AG04449 (cell line): ENCODE measurements around the genes PRDX3, RGS10, BAG3 and SEC23IP.

DNA sequence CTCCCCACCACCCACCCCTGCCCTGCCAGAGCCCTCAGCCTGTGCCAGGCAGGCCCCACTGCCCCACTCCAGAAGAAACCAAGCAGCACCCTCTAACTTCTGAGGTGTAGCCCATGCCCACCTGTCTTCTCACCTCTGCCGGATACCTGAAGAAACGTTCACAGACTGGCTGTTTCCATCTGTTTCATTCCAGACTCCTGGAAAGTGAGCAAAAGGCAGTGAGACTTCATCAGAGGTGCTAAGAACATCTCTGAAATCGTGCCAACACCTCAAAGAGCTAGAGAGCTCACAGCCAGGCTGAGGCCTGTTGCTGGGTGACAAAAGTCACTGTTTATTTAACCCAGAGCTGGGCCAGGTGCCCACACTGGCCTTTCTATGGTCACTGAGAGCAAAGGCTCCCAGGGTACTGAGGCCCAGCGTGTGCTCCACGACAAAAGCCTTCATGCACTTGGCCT is 3.8 kb upstream of the NANOS1 start:
- RRBS: no CpG with 5 or more reads among the region's 5 CpGs

GRCh38 chr10:119030304-119030659 is 768 bp downstream of the NANOS1 start:
- RRBS: 6% methylated on average over 4 of the region's 54 CpGs

DNA sequence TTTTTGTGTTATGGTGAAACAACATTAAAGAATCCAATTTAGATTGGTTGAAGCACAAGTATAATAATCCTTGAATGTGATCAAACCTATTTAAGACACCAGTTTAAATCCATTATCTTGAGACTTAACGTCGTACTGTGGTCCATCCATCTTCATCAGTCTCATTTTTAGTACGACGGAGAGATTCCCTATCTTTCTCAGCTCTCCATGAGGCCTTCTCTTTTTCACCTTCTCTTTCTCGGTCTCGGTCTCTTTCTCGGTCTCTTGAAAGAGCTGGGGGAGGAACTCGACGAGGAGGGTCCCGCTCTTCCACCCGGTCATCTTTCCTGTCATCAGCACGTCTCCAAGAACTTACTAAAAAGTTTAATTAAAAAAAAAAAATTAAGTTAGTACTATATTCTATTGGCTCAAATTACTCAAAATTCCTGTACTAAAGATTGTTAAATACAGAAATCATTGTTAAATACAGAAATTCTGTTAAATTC is 6.4 kb downstream of the NANOS1 start:
- RRBS: no CpG with 5 or more reads among the region's 12 CpGs

DNA sequence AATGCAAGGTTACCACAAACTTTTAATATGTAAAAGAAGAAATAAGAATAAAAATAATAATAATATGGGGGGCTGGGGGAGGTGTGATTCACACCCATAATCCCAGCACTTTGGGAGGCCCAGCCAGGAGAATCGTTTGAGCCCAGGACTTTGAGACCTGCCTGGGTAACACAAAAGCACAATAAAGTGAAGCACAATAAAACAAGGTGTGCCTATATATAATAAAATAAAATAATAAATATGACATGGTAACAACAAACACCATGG is 25.2 kb downstream of the EIF3A start:
- RRBS: no CpG with 5 or more reads among the region's 1 CpG

- RRBS: 2% methylated on average over 15 of the region's 50 CpGs
Measured at GRCh38 chr10:119178325-119179301, at the start of gene PRDX3. Gene PRDX3, minus strand, starts transcription at chr10:119178812.

GRCh38 chr10:119246742-119247696 is 39.6 kb downstream of the GRK5 start:
- RRBS: no CpG with 5 or more reads among the region's 16 CpGs

- RRBS: no CpG with 5 or more reads among the region's 28 CpGs
Measured at GRCh38 chr10:119335909-119337037, 128.9 kb downstream of the GRK5 start.

DNA sequence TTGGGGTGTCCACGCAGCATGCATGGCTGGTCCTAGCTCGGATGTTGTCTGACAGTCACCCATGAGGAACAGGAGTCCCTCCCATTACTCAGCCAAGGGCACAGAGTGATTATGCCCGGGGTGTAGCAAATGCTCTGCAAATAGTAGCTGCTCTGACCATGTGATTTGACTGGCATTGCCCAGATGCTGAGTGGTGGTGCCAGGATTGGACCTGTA is 150.7 kb downstream of the GRK5 start:
- RRBS: no CpG with 5 or more reads among the region's 3 CpGs

DNA sequence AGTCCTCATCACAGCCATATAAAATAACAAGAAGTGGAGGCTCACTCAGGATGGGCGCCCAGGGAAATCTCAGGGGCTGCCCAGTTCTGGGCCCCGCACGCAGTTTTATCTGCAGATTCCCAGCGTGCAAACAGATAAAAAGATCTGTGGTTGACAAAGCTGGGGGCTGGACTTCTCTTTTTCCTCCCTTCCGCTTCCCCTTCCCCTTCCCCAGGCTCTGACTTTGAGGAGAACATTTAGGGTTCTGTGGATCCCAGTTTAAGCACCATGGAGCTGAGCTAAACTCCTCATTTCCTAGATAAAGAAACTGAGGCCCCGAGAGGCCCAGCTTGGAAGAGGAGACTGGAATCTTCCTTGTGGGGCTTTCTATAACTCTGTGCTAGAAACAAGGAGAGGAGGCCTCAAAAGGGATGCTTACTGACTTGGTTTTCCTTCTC is 135.5 kb downstream of the RGS10 start:
- RRBS: no CpG with 5 or more reads among the region's 6 CpGs

- RRBS: no CpG with 5 or more reads among the region's 1 CpG
Measured at GRCh38 chr10:119519264-119520000, 23.1 kb downstream of the RGS10 start.

- RRBS: 2% methylated on average over 30 of the region's 45 CpGs
Measured at GRCh38 chr10:119542588-119542975, at the start of gene RGS10. Gene RGS10, minus strand, starts transcription at chr10:119542719.

GRCh38 chr10:119544035-119544347 is 1.5 kb upstream of the RGS10 start:
- RRBS: no CpG with 5 or more reads among the region's 11 CpGs

- RRBS: no CpG with 5 or more reads among the region's 9 CpGs
Measured at GRCh38 chr10:119576572-119577180, 20.1 kb downstream of the TIAL1 start.

- RRBS: 2% methylated on average over 36 of the region's 67 CpGs
Measured at GRCh38 chr10:119651325-119651940, at the start of gene BAG3. Gene BAG3, plus strand, starts transcription at chr10:119651380.

DNA sequence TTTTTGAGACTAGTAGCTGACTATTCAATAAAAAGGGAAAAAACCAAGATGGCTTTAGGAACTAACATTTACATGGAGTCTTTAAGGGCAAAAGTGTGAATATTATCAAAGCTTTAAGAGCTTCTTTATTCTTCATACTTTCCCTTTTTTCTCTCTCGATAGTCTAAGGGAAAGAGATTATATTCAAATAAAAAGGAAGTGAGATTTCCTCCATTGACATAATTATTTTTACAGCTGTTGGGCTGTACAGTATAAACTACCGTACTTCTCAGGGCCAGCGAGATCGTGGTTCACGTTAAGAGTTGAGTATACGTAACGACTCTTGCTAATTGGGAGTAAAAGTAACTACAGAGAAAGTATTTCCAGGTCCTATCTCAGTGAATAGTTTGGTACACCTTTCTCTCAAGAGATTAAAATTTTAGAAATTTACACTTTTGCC is 57.7 kb downstream of the INPP5F start:
- RRBS: no CpG with 5 or more reads among the region's 7 CpGs

DNA sequence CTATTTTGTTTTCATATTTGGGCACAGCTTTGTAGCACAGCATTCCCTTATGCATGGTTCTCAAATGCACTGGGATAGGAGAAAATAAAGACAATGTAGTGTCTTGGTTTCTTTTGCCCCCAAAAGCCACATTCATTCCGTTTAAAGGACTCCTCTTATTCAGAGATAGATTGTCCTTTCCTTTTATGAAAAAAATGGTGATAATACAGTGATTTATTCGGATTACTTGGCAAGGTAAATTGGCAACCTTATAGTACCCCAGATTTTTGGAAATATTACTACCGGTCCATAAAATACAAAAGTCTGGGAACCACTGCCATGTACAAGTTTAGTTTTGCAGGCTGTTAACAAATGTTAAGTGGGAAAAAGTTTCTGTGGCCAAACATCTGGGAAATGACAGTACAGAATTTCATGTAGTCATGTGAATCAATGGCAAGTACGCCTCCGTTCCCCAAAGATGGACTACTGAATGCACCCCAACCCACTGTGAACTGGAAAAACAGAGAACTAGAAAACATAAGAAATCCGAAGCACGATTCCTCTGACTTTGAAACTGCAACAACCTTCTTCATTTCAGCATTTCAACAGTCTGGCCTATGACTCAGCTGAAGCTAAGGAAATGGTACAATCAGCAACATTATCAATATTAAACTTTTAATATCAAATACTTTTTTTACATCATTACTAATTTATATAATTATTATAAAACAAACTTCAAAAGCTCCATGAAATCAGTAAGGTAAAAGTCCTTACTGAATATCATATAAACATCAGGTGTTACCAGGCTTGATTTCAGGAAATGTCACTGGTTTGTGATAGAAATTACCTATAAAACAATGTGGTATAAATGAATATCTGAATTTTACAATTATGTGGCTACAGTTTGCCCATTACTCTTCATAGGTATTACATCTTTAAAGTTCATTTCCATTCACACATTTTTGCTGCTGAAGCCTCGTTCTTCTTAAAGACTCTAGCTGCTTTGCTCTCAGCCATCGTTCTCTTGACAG is 41.8 kb downstream of the MCMBP start:
- RRBS: no CpG with 5 or more reads among the region's 9 CpGs

- RRBS: no CpG with 5 or more reads among the region's 3 CpGs
Measured at GRCh38 chr10:119858802-119859216, 13.8 kb downstream of the MCMBP start.

DNA sequence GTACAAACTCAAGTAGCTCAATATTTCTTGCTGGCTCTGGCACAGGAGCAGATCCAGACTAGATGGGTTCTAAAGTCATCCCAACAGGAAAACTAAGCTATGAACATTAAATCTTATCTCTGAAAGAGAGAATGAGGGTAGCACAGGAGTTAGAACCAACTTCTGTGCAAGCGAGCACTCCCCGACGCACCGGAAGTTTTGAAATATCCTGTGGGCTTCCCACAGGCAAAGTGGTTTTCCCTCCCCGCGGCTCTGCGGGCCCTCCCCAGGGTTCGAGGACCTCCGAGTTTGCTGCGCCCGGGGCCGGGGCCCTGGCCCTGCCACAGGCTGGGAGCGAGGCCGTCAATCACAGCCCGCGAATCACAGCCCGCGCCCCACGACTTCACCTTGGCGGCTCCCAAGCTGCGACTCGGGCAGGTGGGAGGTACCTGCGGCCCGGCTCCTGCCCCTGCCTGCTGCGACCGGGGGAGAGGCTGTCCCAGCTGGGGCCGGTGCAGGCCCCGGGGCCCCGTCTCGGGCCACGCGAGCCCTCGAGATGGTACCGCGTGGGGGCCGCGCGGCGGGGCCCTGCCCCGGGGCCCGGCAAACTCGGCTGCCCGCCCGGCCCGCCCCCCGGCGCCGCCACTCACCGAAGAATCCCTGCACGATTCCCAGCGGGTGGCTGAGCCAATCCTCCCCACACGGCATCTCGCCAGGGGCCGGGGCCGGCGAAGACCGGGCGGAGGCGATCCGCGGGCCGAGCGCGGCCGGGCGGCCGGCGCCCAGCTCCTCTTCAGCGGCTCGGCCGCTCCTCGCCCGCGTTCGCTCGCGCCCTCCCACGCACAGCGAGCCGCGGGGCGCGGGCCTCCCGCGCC is 518 bp downstream of the MCMBP start:
- RRBS: 2% methylated on average over 26 of the region's 85 CpGs

DNA sequence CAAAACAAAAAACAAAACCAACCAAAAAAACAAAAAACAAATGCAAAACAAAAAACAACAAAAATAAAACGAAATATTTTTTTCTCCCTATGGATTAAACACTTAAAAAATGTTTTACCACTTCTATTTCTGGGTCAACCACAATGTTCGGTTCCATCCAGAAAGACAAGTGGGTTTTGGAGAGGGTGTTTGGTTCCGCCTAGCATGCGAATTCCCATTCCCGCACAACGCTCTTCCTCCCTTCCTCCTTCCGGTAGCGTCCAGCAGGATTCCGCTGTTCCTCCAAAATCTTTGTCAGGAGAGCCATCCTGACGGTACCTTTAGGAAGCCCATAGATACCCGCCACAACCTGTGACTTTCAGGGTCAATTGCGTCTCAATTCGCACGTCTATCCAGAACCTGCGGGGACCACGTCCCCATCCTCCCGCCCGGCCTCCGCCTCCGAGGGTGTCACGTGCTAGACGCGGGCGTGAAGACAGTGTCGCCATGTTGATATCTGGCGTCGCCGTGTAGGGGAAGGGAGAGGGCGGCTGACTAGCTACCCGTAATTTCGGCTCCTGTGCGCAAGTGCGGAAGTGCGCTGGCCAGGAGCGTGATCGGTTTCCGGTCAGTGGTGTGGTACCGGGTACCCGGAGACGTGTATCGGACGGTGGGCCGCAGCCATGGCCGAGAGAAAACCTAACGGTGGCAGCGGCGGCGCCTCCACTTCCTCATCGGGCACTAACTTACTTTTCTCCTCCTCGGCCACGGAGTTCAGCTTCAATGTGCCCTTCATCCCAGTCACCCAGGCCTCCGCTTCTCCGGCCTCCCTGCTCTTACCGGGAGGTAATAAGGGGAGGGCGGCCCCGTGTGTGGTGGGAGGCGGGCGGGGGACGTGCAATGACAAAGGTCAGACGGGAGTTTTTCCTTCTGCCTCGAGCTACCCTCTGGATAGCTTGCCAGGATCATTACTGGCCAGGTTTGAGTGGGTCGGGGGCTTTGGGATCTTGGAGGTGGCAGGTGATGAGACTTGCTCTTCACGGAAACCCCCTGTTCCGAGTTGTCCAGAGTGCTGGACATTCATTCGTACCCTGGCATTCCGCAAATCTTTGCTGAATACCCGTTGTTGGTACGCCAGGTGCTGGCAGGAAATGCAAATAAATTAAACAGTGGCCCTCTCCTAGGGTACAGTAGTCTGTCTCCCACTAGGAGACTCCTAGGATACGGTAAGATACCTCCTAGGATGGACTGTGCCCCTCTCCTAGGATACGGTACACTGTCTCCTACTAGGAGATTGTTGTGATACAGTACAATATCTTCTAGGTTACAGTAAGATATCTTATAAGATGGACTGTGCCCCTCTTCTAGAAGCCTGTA is at the start of gene SEC23IP:
Gene SEC23IP (plus strand): TSS at position 610 of the 1,356 bp plus-strand sequence.
- RRBS: no CpG with 5 or more reads among the region's 70 CpGs

DNA sequence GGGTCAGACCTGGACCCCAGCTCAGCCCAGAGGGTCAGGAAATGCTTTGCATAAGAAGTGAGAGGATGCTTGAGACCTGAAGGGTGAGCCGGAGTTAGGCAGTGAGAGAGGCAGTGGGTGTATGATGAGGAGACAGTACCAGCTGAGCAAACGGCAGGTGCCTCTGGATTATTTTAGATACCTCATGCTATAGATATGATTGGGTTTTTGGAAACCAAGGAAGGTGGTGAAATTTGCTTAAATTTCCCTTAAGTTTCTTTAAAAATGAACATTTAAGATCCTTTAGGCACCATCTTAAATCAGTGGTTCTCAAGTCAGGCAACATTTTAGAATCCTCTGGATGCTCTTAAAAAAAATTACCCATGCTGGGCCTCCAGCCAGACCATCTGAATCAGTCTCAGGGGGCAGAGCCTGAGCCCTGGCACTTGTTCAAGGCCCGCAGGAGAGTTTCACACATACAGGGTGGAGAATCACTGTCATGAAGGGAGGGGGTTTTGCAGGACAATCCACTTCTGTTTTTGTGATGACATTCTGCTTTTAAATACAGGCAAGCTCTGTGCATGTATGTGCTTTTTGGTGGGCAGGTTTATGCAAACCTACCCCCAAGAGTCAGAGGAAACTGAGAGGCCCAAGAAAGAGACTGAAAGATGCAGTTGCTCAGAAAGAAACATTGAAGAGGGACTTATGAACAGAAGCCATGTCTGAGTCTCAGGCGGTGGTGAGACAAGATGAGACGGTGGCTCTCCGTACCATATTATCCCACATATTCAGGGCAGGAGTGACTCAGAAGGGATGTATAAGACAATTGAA is 268.5 kb downstream of the SEC23IP start:
- RRBS: no CpG with 5 or more reads among the region's 6 CpGs